Right cardiac atrium (tissue), 1 donor: ENCODE results near the genes ZNF300, G3BP1 and GALNT10.

DNA sequence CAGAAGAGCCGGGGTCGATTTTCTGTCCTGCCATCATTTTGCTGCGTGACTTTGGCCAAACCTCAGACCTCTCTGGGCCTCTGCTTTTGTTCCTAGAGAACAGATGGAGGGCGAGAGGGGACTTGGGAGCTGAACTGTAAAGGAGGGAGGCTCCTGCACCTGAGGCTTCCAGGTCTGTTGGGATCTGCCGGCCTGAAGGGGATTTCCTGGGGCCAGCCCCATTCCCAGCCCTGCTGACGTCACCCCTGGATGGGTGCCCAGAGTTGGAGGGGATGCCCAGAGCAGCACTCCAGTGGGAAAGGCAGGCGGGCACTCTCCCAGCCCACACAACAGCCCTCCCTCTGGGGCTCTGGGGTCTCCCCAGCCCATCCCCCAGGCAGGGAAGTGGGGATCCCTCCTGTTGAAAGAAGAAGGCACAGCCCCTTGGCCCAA lies 40.4 kb upstream of the SYNPO start:
- PRO-cap: no peak

GRCh38 chr5:150625020-150625946 lies 15.2 kb upstream of the SYNPO start:
- PRO-cap: bidirectional peak, plus-strand start at chr5:150625660, minus-strand start at chr5:150625584; bidirectional peak, plus-strand start at chr5:150625760, minus-strand start at chr5:150625711

GRCh38 chr5:150626826-150627580 lies 13.5 kb upstream of the SYNPO start:
- PRO-cap: no peak

DNA sequence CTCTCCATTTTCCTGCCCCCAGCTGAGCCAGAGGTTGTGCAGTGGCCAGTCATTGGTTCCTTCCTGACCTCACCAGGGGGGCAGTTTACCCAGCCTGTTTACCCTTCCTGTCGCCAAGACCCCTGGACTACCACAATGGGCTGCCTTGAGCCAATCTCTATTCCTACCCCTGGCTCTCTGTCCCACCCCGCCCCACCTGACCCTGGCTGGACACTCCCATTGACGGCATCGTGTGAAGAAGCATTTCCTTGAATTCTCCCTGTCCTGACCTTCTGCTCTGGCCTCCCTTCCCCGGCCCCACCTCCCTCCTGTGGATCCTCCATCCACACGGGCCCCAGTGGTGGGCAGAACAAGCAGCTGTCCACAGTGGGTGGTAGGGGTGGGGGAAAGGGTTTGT lies 788 bp downstream of the SYNPO start:
- PRO-cap: no peak

DNA sequence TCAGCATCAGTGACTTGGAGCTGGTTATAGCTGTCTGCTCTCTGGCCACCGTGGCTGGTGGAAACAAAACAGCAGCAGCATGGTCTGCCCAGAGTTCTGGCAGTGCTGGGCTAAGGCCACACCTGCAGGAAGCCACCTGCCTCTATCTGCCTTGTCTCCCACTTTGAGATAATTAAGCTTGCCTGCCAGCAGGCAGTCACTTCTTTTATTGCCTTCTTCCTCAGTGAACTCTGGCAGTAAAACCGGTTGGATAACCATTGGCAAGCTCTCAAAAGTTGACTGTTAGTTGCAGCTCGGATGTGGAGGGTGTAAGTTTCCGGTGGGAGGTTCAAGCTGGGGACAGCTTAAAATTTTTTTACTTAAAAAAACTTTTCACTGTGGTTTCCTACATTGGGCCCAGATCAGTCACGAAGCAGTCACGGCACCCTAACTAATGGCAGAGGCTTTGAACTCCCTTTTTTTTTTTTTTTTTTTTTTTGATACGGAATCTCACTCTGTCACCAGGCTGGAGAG lies 5.0 kb downstream of the SMIM3 start:
- PRO-cap: bidirectional peak, plus-strand start at position 388 of the sequence, minus-strand start at position 281 of the sequence

DNA sequence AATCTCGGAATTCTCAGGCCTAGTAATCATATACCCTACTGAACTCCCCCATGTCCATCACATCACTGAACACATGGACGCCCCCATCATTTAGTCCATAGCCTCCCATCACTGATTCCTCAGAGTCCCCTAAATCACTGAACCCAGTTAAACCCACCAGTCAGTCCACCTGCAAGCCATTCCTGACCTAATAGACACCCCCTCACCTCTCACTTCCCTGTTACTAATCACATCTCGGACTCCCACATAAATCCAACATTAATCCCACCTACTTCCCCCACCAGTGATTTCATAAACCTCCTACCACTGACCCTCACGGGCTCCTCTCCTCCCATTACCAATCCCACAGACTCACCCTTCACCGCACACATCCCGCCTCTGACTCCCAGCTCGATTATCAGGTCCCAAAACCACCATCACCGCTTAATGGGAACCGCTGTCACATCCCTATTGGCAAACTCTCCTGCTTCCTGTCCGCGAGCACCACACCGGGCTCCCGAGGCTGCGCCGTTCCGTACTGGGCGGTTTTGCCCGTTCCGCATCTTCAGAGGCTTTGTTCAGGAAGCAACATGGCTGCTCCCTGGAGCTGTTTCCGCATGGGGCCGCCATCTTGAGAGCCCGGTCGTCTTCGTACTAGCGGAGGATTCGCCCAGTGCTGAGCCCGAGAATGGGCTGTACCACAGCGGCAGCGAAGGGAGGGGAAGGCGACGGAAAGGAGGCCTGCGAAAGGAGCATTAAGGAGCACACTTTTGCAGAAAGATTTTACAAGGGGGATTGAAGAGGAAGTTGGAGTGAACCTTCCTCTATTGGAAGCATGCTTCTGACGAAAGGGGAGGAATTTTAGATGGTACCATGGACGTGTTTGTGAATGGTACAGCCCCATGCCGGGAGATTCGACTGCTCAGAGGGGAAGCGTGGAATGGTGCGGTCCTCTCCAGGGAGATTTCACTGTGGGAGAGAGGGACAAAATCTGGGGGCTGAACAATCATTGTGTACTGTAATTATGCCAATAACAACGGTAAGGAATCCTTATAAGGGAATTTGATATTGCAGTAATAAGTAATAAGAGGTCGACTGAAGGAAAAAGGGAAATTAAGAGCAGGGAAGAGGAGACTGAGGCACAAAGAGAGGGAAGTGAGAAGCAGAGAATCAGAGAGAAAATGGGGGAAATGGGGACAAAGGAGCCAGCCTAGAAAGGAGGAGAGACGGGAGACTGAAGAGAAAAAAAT lies at the start of gene ZNF300:
Gene ZNF300, minus strand, starts transcription at position 632 of the 1,229 bp plus-strand sequence.
- PRO-cap: unidirectional peak, minus-strand start at position 519 of the sequence; unidirectional peak, minus-strand start at position 555 of the sequence; unidirectional peak, minus-strand start at position 630 of the sequence

DNA sequence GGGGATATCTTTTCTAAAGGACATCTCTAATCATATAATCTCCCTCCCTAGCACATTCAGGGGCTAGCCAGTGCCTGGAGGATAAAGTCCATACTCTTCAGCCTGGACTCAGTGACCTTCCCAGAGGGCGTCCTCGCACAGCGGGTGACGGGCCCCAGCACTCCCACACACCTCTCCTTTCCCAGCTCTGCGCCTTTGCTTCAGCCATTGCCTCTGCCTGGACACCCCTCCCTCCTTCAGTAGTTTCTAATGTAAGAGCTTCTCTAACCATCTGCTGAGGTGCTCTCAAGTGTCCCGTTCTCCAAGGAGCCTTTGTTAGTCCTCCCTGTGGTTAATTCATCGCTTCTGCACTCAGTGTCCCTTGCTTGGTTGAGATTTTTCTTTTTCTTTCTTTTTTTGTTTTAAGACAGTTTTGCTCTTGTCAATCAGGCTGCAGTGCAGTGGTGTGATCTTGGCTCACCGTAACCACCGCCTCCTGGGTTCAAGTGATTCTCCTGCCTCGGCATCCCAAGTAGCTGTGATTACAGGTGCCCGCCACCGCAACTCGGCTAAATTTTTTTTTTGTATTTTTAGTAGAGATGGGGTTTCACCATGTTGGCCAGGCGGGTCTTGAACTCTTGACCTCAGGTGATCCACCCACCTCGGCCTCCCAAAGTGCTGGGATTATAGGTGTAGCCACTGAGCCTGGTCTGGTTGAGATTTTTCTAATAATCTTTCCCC lies 15.4 kb upstream of the TNIP1 start:
- PRO-cap: no peak

GRCh38 chr5:151221580-151221936 lies 2.3 kb downstream of the CCDC69 start:
- PRO-cap: no peak

- PRO-cap: no peak
Measured at GRCh38 chr5:151250926-151251697, 1.9 kb upstream of the GM2A start.

DNA sequence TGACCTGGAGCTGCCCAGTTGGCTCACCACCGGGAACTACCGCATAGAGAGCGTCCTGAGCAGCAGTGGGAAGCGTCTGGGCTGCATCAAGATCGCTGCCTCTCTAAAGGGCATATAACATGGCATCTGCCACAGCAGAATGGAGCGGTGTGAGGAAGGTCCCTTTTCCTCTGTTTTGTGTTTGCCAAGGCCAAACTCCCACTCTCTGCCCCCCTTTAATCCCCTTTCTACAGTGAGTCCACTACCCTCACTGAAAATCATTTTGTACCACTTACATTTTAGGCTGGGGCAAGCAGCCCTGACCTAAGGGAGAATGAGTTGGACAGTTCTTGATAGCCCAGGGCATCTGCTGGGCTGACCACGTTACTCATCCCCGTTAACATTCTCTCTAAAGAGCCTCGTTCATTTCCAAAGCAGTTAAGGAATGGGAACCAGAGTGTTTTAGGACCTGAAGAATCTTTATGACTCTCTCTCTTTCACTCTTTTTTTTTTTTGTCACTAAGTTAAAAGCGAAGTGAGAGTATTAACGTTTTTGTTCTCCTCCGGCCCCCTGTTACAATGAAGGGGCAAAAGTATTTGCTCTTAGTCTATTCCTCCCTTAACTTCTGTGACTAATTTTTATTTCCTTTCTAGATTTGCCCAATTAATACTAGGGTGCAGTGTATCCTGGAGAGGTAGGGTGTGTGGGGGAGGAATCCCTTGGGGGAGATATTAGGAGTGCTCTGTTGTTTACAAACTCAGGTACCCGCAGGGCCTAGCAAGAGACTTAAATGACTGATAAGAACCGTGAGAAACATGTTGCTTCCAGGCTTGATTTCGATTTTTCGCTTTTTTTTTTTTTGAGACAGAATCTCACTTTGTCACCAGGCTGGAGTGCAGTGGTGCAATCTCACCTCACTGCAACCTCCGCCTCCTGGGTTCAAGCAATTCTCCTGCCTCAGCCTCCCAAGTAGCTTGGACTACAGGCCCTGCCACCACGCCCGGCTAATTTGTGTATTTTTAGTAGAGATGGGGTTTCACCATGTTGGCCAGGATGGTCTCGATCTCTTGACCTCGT lies 14.7 kb downstream of the GM2A start:
- PRO-cap: no peak

- PRO-cap: no peak
Measured at GRCh38 chr5:151676298-151677233, 10.1 kb downstream of the SPARC start.

DNA sequence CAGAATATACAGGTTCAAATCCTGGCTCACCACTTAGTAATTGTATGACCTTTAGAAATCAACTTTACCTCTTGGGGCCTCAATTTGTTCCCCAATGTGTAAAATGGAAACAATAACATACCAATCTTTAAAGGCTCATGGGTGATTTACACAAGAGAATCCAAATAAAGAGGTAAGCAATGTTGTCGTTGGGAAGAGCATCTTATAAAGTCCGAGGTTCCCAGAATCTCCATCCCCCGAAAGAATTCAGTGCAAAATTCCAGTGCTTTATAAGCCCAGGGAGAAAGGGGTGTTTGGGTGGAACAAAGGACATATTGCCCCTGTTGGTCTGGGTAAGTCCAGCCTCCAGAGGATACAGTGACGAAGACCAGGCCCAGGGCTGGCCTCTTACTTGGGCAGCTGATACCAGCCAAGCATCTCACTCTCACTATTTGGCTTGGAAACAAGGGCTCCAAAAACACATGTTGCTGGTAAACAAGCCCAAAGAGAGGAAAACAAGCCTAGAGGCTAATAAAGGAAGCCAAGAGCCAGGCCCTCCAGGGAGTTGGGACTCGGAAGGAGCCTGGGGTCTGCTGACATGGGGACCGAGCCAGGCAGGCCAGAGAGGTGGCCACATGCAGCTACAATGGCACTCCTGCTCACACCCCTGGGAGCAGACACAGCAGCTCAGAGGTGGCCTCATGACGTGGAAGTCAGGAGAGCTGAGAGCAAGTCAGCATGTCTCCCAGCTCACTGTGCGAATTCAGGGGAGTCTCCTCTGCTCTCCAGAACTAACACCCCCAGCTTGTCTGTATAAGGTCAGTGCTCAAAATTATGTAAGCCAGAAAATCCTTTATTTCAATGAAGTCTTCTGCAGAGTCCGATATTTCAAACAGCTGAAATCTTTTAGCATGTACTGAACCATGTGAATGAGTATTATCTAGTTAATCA lies 5.8 kb downstream of the SPARC start:
- PRO-cap: no peak

GRCh38 chr5:151771771-151772845 lies at the start of gene G3BP1:
Gene G3BP1 (plus strand): TSS chr5:151771954.
- PRO-cap: unidirectional peak, plus-strand start at chr5:151771954; unidirectional peak, plus-strand start at chr5:151772105

GRCh38 chr5:153516309-153517001 lies 26.0 kb downstream of the GRIA1 start:
- PRO-cap: no peak

DNA sequence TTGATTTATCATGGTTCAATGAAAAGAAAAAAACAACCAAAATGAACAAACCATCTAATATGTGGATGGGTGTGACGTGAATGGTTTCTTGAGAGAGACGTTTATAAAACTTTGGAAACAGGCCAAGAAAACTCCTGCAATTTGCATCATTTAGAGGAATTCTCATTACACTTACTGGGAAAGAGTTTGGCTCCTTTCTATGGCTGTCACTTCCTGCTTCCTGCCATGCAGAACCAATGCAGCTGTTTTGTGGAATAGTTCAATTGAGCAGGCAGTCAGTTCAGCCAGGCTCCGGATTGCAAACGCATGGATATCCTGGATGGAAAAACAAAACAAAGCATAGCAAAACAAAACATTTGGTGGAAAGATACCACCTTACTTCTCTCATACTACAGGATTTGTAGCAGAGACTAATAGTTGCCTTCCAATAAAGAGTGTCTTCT lies 36.6 kb downstream of the FAM114A2 start:
- PRO-cap: unidirectional peak, plus-strand start at position 278 of the sequence

DNA sequence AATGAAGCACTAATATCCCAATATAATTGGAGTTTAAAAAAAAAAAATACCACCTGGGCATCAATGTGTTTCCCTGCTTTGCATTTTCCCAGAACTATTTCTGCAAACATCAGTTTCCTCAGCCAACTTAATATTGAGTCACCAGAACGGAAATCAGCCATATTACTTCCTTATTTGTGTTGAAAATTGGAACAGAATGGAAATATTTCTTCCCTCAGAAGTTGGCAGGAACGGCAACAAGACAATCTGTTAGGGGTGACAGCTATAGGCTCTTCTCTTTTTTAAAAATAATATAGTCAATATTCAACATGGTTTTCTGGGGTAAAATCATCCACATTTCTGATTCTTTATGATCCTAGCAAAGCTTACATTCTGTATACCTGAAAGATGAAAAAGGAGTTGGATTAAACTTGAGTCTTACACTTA lies 4.0 kb downstream of the MFAP3 start:
- PRO-cap: no peak

- PRO-cap: bidirectional peak, plus-strand start at chr5:154190454, minus-strand start at chr5:154190413; bidirectional peak, plus-strand start at chr5:154190734, minus-strand start at chr5:154190726; unidirectional peak, minus-strand start at chr5:154191246
Measured at GRCh38 chr5:154190257-154191481, at the start of gene GALNT10. Gene GALNT10 (plus strand): TSS chr5:154190733.

DNA sequence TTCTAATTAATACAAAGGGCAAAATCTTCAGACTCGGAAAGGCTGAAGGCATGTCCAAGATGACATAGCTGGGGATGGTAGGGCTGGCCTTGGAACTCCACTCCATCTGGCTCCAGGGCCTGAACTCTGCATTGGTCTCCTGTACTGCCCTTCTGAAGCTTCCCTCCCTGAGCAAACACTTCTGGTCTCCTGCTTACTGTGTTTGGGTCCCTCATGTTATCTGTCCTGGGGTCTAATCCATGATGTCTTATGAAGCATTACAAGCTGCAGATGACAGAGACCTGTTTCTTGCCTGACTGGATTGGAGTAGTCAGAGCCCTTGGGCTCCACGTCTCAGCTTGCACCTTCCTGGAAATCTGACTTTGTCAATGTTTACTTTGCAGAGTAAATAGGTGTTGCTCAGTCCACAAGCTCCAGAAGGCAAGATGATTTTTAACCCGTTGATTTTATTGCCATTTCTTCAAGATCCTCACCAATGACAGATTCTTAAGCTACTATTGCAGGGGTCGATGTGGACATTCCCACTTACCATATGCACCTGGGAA lies 106.2 kb downstream of the GALNT10 start:
- PRO-cap: no peak

GRCh38 chr5:154451288-154451821 lies 5.6 kb downstream of the SAP30L start:
- PRO-cap: no peak

DNA sequence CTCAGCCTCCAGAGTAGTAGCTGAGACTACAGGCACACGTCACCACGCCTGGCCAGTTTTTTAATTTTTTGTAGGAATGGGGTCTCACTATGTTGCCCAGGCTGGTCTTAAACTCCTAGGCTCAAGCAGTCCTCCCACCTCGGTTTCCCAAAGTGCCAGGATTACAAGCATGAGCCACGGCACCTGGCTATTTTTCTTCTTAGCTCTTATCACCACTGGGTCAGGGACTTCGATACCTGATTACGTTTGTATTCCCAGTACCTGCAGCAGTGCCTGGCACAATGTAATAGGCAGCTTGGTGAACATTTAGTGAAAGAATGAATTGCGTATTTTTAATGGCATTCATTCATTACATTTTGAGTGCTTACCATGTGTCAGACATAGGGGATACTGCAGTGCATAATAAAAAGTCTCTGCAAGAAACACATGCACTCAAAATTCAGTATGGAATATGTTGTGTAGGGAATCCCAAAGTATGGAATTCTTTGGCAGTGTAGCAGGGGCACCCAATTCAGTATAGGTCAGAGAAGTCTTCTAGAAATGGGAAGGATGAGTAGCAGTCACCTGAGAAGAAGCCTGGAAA lies 10.4 kb downstream of the LARP1 start:
- PRO-cap: no peak